SK-N-MC (cell line): ENCODE measurements around the gene PAFAH1B1.

DNA sequence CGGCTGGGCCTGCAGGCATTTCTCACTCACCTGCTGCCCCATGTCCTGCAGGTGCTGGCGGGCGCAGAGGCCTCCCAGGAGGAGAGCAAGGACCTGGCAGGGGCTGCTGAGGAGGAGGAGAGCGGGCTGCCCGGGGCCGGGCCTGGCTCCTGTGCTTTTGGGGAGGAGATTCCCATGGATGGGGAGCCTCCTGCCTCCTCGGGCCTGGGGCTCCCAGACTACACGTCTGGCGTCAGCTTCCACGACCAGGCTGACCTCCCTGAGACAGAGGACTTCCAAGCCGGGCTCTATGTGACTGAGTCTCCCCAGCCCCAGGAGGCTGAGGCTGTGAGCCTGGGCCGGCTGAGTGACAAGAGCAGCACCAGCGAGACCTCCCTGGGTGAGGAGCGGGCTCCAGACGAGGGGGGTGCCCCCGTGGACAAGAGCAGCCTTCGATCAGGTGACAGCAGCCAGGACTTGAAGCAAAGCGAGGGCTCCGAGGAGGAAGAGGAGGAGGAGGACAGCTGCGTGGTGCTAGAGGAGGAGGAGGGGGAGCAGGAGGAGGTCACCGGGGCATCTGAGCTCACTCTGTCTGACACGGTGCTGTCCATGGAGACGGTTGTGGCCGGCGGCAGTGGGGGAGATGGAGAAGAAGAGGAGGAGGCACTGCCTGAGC, 3.6 kb downstream of the WDR81 start:
- RRBS, result 95% methylated on average over 6 of the region's 25 CpGs

DNA sequence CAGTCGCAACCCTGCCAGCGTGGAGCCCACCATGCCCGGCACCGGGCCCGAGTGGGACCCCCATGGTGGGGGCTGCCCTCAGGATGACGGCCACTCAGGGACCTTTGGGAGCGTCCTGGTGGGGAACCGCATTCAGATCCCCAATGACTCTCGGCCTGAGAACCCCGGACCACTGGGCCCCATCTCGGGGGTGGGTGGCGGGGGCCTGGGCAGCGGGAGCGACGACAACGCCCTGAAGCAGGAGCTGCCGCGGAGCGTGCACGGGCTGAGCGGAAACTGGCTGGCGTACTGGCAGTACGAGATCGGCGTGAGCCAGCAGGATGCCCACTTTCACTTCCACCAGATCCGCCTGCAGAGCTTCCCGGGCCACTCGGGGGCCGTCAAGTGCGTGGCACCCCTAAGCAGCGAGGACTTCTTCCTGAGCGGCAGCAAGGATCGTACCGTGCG, 9.0 kb upstream of the SERPINF2 start:
- RRBS, result no CpG with 5 or more reads among the region's 35 CpGs

- RRBS, result 74% methylated on average over 3 of the region's 33 CpGs
These were observed 7.0 kb upstream of the SERPINF1 start for GRCh38 chr17:1754651-1755505.

- RRBS, result 78% methylated on average over 8 of the region's 39 CpGs
These were observed 47.6 kb downstream of the RTN4RL1 start for GRCh38 chr17:1977460-1977955.

DNA sequence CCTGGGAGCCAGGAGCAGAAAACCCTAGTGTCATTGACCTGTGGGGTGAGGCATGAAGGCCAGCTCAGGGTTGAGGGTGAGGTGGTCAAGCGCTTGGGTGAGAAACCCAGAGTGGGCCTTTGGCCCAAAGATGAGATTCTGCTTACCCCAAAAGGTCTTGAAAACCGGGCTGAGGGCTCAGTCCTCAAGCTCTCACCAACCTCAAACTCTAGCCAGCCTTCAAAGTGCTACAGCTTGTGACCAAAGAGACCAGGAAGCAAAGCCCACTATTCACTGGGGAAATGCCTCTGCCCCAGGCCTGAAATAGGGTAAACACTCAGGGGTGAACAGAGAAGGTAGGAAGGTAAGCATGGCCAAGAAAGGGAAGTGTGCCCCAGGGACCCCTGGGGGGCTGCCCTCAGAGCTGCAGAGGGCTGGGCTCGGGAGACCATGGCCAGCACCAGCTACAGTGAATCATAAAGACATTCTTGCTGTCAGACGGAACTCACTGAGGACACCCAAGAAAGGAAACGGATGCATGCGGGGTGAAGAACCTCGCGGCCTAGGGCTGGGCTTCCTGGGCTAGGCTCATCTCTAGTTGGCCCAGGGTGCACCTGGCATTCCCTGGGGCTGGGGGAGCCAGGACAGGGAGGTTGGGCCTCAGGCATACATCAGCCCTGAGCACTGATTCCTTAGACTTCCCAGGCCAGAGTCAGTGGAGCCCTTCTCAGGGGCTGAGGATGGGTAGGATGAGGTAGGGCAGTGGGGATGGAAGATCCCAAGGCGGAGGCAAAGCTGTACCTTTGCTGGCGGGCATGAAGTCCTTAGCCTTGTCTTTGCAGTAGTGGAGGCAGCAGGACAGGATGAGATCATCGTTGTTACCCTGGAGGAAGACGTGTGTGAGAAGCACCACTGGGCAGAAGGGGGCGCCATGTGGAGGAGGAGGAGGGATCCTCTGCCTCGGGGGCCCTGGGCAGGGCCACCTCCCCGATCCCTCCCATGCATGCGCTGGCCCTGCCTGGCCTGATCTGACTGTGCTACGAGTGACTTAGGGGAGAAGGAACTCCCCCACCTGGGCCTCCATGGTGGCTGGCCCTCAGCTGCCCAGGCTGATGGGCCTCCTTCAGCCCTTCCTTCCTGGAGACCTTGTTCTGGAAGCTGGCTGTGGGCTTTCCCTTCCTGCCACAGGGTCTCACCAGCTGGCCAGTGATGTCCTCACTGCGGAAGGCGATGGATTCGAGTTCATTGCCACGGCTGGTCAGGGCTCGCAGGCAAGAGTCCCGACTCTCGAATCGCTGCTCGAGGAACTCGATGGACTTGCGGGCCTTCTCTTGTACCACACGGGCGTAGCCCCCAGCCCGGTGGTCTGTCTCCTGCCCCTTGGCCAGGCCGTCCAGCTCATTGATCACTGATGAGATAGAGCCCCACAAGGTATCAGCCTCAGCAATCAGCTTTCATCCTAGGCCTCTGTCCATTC, 9.9 kb downstream of the HIC1 start:
- RRBS, result no CpG with 5 or more reads among the region's 32 CpGs

GRCh38 chr17:2068488-2069170, 13.7 kb downstream of the HIC1 start:
- RRBS, result no CpG with 5 or more reads among the region's 18 CpGs

DNA sequence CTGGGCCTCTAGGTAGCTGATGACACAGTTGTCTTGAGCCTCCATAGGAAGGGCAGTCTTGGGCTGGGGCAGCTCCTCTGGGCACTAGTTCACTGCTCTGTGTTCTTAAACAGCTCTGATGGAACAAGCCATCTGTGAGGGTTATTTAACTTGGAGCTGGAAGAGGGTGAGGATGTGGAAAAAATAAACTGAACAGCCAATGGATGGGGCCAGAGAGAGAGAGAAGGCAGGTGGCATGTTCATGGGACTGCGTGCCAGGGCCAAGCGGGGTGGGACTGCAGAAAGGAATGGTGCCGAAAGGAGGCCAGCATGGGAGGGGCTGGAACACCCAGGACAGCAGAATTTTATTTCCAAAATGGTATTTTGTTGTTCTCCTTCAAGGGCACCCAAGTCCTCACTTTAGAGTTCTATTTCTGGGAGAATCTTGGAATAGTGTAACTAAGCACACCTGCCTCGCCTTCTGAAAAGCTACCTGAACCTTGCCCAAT, 52.7 kb downstream of the HIC1 start:
- RRBS, result no CpG with 5 or more reads among the region's 4 CpGs

GRCh38 chr17:2173943-2174586, 119.2 kb downstream of the HIC1 start:
- RRBS, result no CpG with 5 or more reads among the region's 5 CpGs

DNA sequence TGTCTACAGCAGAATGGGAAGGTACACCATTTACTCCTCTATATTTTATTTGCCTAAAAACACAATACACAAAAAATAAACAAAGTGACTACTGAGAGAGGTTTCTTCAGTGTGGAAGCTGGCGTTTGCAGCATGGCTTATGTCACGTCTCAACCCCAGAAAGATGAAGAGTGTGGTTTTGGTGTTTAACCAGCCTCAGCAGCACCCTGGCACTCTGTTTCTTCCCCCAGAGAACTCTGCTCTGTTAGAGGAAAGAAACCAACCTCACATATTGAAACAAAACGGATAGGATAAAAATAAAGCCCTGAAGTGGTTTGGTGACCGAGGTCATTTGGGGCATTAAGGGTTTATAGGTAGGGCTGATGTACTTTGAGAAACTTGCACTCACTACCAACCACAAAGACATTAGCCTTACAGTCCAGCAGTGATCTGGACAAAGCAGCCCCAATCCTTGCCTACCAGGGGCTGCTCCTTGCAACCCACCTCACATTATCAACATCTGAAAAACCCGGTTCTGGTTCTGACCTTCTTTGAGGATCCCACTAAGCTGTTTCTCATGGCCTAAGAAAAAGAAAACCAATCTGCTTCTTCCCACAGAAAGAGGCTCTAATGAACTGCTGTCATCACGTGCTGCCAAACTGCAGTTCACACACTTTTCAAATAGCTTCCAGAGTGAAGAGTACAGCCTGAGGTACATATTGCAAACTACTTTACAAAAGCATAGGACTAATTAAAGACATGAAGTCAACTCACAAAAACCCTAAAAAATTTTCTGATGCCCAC, 37.0 kb downstream of the SMG6 start:
- RRBS, result no CpG with 5 or more reads among the region's 6 CpGs

- RRBS, result no CpG with 5 or more reads among the region's 8 CpGs
These were observed 26.0 kb downstream of the MNT start for GRCh38 chr17:2374827-2375338.

- RRBS, result under 1% methylated on average over 25 of the region's 53 CpGs
These were observed 1.1 kb upstream of the MNT start for GRCh38 chr17:2401848-2402556.

- RRBS, result no CpG with 5 or more reads among the region's 1 CpG
These were observed 3.5 kb upstream of the MNT start for GRCh38 chr17:2404350-2404752.

DNA sequence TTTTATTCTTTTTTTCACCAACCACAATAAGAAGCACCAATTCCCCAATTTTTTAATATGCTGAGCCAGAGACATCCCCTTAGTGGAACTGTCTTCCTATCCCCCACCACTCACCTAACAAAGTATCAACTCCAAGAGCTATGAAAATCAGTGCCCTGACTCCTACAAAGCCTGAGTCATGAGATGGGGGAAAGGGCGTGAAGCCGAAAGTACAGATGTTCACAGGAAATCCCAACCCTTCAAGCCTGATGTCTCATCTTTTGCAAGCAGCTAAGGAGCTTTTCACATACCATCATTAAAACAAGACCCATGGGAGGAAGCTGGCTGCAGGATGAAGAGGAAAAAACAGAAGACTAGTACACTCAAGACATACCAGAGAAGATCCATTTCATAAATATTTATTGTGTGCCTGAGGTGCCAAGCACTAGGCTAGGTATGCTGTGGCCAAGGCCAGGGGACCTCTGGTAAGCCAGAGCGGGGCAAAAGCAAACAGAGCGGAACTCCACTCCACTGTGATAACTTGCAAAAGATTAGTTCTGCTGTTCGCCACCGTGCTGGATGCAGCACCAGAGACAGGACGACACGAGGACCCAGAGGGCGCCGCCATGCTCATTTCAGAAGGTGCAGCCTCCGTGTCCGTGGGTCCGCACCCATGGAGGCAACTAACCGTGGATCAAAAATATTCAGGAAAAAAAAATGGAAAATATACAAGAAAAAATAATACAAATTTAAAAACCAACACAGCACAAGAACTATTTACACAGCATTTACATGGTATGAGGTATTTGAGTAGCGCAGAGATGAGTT, 4.5 kb upstream of the MNT start:
- RRBS, result no CpG with 5 or more reads among the region's 15 CpGs

DNA sequence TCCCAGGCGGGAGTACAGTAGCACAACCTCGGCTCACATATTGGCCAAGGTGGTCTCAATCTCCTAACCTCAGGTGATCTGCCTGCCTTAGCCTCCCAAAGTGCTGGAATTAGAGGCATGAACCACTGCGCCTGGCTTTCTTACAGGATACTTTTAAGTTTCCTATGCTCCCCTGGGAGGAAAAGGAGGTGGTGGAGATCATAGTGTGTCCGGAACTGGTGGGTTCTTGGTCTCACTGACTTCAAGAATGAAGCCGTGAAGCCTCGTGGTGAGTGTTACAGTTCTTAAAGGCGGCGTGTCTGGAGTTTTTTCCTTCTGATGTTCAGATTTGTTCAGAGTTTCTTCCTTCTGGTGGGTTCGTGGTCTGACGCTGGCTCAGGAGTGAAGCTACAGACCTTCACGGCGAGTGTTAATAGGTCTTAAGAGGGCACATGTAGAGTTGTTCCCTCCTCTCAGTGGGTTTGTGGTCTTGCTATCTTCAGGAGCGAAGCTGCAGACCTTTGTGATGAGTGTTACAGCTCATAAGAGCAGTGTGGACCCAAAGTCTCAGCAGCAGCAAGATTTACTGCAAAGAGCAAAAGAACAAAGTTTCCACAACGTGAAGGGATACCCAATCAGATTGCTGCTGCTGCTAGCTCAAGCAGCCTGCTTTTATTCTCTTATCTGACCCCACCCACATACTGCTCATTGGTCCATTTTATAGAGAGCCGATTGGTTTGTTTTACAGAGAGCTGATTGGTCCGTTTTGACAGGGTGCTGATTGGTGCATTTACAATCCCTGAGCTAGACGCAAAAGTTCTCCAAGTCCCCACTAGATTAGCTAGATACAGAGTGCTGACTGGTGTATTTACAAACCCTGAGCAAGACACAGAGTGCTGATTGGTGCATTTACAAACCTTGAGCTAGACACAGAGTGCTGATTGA, 19.5 kb upstream of the METTL16 start:
- RRBS, result no CpG with 5 or more reads among the region's 17 CpGs

DNA sequence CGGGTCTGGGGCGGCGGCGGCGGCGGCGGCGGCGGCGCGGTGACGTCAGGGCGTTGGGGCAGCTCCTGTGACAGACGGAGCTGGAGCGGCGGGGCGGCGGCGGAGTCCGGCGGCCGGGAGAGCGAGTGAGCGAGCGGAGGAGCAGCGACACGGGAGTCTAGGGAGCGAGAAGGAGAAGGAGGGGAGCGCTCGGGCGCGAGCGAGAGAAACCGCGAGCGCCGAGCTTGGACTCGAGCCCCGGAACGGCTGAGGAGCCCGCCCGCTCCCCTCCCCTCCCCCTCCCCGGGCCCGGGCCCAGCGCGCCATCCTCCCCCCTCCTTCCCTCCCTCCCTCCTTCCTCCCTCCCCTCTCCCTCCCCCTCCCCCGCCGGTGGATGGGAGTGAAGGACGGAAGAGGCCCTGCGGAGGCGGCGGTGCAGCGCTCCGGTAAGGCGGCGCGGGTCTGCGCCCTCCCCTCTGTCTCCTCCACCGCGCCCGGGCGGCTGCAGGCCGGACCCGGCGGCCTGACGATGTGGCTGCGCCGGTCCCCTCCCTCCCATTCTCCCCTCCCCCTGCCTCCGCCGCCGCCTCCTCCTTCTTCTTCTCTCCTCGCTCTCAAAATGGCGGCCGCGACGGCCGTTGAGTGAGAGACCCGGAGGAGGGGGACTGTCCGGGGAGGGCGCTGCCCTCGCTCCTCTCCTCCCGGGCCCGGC, at the start of gene PAFAH1B1:
PAFAH1B1 (plus strand) TSS at position 73 of the 691 bp plus-strand sequence.
- RRBS, result 2% methylated on average over 26 of the region's 83 CpGs

- RRBS, result no CpG with 5 or more reads among the region's 5 CpGs
These were observed 2.2 kb downstream of the PAFAH1B1 start for GRCh38 chr17:2595498-2596219.

DNA sequence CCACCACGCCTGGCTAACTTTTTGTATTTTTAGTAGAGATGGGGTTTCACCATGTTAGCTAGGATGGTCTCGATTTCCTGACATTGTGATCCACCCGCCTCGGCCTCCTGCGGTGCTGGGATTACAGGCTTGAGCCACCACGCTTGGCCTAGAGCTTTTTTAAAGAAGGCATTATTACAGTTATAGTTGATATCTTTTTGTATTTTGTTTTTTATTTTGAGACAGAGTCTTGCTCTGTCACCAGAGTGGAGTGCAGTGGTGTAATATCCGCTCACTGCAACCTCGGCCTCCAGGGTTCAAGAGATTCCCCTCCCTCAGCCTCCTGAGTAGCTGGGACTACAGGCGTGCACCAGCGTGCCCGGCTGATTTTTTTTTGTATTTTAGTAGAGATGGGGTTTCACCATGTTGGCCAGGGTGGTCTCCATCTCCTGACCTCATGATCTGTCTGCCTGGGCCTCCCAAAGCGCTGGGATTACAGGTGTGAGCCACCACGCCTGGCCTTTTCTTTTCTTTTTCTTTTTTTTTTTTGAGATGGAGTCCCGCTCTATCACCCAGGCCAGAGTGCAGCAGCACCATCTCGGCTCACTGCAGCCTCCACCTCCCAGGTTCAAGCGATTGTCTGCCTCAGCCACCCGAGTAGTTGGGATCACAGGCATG, 13.6 kb downstream of the PAFAH1B1 start:
- RRBS, result no CpG with 5 or more reads among the region's 17 CpGs

GRCh38 chr17:2737005-2737316, 12.5 kb downstream of the CCDC92B start:
- RRBS, result no CpG with 5 or more reads among the region's 3 CpGs

GRCh38 chr17:2797491-2798208, 1.4 kb downstream of the RAP1GAP2 start:
- RRBS, result no CpG with 5 or more reads among the region's 18 CpGs